SUDHL5 (cell line): ENCODE data around the genes RRM1, TRIM21, OR52I1, OR52B6, OR52N4 and OR56B2P.

DNA sequence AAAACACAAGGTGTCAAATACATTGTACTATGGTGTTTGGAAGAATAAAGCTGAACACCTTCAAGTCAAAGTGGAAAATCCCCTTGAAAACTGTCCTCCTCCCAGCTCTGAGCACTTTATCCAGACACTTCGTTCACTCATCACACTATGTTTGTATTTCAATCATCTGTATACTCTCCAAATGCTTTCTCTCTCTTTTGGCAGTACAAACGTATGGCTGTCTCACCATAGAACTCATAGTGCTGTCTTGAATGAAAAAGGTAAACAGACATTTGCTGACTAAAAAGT, 54.1 kb upstream of the CHRNA10 start:
- PRO-cap: no peak

DNA sequence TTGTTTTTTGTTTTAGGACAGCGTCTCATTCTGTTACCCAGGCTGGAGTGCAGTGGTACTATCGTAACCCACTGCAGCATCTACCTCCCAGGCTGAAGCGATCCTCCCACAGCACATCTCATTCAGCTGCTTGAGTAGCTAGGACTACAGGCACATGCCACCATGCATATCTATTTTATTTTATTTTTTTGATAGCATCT, 46.8 kb downstream of the NUP98 start:
- PRO-cap: no peak

DNA sequence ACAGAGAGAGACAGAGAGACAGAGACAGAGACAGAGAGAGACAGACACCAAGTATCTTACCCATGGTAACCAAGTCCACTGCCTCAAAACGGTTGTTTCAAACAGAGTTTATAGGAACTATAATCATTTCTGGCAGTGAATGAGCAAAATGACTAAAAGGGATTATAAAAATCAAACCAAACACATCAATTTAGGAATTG, 38.7 kb downstream of the NUP98 start:
- PRO-cap: no peak

- PRO-cap: no peak
These were observed 9.8 kb downstream of the RHOG start for GRCh38 chr11:3830913-3831316.

DNA sequence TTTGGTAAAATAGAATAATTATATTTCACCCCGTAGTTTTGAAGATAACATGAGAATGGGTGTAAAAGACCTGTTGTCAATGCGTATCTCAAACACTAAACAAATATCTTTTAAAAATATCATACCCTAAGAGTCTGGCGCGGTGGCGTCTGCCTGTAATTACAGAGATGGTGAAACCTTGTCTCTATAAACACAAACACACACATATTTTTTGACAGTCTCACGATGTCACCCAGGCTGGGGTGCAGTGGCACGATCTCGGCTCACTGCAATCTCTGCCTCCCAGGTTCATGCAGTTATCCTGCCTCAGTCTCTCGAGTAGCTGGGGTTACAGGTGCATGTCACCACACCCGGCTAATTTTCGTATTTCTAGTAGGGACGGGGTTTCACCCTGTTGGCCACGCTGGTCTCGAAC, 1.2 kb upstream of the RHOG start:
- PRO-cap: no peak

GRCh38 chr11:3865618-3866251, 10.3 kb downstream of the STIM1 start:
- PRO-cap: no peak

- PRO-cap: no peak
These were observed 10.8 kb downstream of the STIM1 start for GRCh38 chr11:3866252-3866634.

- PRO-cap: no peak
These were observed 93.7 kb downstream of the STIM1 start for GRCh38 chr11:3949155-3949566.

GRCh38 chr11:4090203-4090840, 4.3 kb upstream of the RRM1 start:
- PRO-cap: no peak

- PRO-cap: bidirectional peak, plus-strand start at chr11:4094805, minus-strand start at chr11:4094661; bidirectional peak, plus-strand start at chr11:4095295, minus-strand start at chr11:4095187
These were observed at the start of gene RRM1 for GRCh38 chr11:4094544-4095396. TSS of gene RRM1 (plus strand) at chr11:4094799.

GRCh38 chr11:4095397-4095717, 758 bp downstream of the RRM1 start:
- PRO-cap: no peak

DNA sequence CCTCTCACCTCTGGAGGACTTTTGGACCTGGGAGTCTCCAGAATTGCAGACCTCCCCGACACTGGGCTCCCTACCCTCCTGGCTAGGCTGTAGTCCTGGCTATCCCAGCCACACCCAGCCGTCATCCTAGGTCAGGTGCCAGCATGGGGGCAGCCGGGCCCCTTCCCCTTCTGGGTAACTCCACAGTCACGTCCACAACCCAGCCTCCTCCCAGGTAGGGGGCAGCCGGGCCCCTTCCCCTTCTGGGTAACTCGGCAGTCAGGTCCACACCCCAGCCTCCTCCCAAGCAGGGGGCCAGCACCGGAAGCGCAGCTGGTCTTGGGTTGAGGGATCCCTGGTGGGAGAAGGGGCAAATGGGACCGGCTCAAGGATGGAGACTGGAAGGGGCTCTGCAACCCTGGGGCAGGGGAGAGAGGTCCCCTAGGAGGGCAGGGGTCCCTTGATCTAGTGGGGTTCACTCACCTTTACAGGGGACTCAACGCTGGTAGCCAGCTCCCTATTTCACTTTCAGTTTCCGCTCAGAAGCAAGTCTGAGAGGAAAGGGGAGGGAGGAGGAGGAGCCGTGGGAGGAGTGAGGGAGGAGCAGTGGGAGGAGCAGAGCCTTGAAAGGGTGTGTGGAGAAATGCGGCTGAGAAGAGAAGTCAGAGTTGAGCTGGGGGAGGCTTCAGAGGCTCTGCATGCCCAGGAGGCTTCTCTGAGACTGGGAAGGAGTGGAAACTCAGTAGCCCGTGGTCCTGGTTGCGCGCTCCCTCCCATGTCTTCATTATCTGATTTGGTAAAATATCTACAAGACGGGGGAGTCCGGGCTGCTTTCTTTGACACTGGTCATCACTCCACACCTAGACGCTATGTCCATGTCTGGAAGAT, at the start of gene TRIM21:
Gene TRIM21 (minus strand): TSS at position 532 of the 867 bp plus-strand sequence.
- PRO-cap: no peak

DNA sequence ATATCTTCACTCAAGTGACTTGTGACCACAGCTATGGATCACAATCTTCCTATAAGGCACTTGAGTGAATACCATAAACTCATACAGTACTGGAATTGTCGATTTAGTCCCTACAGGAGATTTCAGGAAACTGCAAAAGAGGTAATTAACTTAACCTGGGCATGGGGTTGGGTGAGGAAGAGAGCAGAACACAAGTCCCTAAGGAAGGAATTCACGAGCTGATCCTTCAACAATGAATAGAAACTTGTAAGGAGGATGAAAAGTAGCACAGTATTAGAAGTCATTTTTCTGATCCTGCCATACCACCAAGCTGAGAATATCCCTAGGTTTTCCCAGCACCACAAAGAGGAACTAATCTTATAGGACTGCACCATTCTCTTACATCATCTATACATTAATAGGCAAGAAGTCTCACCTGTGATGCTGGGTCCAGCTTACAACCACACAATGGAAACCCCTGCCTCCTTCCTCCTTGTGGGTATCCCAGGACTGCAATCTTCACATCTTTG, at the start of gene OR52I1:
Gene OR52I1 (plus strand): TSS at position 421 of the 509 bp plus-strand sequence.
- PRO-cap: no peak

GRCh38 chr11:5580539-5581164, at the start of gene OR52B6:
TSS of gene OR52B6 (plus strand) at chr11:5580877.
- PRO-cap: no peak

DNA sequence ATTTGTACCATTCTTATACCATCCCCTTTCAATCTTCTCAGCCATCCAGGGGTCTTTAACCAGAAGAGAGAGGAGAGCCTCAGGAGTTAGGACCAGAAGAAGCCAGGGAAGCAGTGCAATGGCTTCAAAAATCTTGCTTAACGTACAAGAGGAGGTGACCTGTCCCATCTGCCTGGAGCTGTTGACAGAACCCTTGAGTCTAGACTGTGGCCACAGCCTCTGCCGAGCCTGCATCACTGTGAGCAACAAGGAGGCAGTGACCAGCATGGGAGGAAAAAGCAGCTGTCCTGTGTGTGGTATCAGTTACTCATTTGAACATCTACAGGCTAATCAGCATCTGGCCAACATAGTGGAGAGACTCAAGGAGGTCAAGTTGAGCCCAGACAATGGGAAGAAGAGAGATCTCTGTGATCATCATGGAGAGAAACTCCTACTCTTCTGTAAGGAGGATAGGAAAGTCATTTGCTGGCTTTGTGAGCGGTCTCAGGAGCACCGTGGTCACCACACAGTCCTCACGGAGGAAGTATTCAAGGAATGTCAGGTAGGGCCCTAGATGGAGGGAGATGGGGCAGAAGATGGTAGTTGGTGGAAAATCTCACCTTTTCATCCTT, 7.5 kb downstream of the TRIM34 start:
- PRO-cap: no peak

GRCh38 chr11:5696207-5696810, 6.7 kb downstream of the TRIM22 start:
- PRO-cap: no peak

GRCh38 chr11:5753914-5754407, at the start of gene OR52N4:
TSS of gene OR52N4 (plus strand) at chr11:5754243.
- PRO-cap: no peak

DNA sequence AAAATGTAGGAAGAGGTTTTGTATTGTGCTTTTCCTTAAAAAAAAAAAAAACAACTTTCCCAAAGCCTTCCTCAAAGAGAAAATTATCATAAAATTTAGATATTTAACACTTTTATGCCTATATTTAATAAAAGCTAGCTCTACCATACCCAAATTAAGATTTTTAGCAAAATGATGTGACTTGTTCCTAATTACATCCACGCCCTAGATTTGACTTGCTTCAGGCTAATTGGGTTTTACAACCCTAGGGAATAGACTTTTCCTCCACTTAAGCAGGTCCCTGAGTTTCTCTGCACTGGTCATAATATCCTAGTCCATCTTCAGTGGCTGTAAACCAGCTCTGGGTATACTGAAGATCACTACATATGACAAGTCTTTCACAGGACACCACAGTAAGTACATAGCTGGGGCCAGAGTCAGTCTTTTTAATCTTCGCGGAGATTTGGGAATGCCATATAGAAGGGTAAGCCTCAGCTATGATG, at the start of gene OR56B2P:
Gene OR56B2P (plus strand): TSS at position 306 of the 482 bp plus-strand sequence.
- PRO-cap: no peak

GRCh38 chr11:6388028-6388461, 2.2 kb upstream of the SMPD1 start:
- PRO-cap: no peak

- PRO-cap: no peak
These were observed 3.5 kb downstream of the ILK start for GRCh38 chr11:6606579-6607950.